ENCODE measurements around the genes PAIP2B, FBXO41 and ALMS1.

DNA sequence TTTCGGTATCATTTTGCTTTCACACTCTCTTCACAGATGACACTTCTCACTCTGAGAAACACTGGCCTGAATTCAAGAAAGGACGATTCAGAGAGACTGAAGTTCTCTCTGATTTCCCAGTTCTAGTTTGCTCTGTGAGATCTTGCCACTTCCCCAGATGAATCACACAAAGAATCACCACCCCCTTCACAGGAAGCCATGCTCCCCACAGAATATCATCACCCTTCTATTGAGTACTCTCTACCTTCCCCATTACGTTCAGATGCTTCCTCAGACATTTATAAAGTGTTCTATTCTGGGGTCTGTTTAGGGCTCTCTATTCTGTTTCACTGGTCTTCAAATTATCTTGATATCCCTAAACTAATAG is 16.1 kb upstream of the CD207 start:
- RRBS, 2 experiments: no CpG with 5 or more reads among the region's 3 CpGs
CAGE:
- cytosol, long polyA minus RNA: no peak
- cytosol, long polyA plus RNA: no peak
- long polyA plus RNA: no peak
- nucleus, long polyA minus RNA: no peak
- nucleus, long polyA plus RNA: no peak

DNA sequence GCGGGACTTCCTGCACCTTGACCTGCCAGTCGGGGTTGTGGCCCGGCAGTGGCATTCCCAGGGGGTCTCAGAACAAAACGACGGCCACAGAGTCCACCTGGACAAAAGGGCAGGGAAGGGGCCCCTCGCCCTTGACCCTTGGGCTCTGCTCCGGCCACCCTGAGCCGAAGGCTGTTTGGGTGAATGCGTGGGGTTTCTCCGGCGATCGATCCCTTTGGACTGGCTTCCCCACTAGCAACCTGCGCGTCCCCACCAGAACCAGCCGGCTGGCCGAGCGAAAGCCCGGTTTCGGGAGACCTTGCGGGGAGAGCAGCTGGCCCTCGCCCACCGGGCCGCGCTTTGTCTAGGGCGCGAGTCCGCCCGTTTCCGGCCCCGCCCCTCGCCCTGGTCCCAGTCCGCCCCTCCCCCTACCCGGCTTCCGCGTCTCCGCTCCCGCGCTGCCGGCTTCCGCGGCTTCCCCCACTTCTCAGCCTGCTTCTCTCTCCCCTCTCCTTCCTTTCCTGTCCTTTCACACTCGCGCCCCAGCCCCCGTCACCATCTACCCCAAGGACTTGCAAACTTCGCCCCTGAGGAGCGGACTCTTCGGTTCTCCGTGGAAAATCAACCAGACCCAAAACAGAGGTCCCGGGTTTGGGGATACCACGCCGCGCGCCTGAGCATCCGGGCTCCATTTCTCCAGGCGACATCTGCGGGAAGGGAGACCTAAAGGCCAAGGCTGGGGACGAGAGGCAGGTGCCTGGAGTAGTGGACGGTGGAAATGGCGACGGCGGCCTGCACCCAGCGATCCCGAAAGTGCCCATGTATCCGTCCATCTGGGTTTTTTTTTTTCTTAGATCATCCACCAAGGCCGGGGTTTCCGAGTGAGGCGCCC is 12.7 kb upstream of the VAX2 start:
- RRBS, 2 experiments: 21 to 26% methylated on average over 27 of the region's 67 CpGs
CAGE:
- cytosol, long polyA minus RNA: no peak
- cytosol, long polyA plus RNA: no peak
- long polyA plus RNA: no peak
- nucleus, long polyA minus RNA: no peak
- nucleus, long polyA plus RNA: no peak

GRCh38 chr2:70901808-70902422 is 1.5 kb downstream of the VAX2 start:
- RRBS, 2 experiments: 2% methylated on average over 8 of the region's 19 CpGs
CAGE:
- cytosol, long polyA minus RNA: no peak
- cytosol, long polyA plus RNA: no peak
- long polyA plus RNA: no peak
- nucleus, long polyA minus RNA: no peak
- nucleus, long polyA plus RNA: no peak

- RRBS, 2 experiments: 0 to 1% methylated on average over 6 of the region's 34 CpGs
CAGE:
- cytosol, long polyA minus RNA: start-site peak on the minus strand at chr2:71130084-71130115, 14 reads
- cytosol, long polyA plus RNA: no peak
- long polyA plus RNA: no peak
- nucleus, long polyA minus RNA: no peak
- nucleus, long polyA plus RNA: no peak
Observed at GRCh38 chr2:71129524-71130168, 383 bp downstream of the MCEE start.

DNA sequence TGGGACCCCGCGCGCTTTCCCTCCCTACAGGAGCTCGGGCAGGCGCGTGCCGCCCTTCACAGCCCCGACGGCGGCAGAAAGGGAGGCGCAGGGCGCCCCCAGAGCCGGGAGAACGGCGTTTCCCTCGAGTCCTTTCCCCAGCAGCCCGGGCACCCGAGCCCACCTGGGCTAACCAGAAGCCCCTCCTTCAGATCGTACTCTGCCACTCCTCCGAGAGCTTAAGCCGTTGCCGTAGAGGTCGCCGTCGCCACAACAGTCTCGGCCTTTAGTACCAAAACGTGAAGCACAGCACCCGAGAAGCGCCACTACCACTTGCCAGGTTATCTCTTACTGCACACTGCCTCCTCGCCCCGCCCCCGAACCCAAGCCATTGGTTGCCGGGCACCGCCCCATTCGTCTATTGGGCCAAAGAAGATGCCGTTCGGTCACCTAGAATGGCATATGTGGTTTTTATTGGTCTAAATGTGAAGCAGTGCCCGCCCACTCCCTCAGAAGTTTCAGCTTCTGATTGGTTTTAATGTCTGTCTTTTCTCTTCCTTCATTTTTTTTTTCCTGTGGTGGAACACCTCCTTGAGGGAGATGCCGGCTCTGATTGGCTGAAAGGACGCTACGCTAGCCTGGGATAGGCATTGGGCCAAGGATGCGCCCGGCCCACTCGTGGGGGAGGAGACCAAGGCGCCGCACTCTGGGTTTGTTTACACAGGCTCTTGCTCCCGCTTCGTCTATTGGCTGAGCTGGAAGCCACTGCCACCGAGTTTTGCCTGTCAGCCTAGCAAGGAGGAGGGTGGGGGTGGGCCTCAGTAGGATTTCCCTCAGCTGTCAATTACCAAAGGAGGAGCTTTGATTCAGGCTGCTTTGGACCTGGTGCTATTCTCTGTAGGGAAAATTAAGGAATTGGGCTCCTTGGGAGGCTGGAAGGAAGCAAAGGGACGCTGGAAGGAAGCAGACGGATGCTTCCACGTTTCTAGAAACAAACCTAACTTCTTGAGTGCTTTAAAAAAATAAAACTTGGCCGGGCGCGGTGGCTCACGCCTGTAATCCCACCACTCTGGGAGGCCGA is at the start of gene PAIP2B:
Gene PAIP2B, minus strand, starts transcription at position 339 of the 1,060 bp plus-strand sequence.
- RRBS, 2 experiments: 6 to 7% methylated on average over 9 of the region's 57 CpGs
CAGE:
- cytosol, long polyA minus RNA: no peak
- cytosol, long polyA plus RNA: start-site peak on the minus strand centred at position 327 of the sequence, 40 bp wide, 58 and 54 reads in 2 replicates
- long polyA plus RNA: start-site peak on the minus strand centred at position 325 of the sequence, 43 bp wide, 33 and 39 reads in 2 replicates
- nucleus, long polyA minus RNA: no peak
- nucleus, long polyA plus RNA: start-site peak on the minus strand centred at position 327 of the sequence, 40 bp wide, 51 and 54 reads in 2 replicates

DNA sequence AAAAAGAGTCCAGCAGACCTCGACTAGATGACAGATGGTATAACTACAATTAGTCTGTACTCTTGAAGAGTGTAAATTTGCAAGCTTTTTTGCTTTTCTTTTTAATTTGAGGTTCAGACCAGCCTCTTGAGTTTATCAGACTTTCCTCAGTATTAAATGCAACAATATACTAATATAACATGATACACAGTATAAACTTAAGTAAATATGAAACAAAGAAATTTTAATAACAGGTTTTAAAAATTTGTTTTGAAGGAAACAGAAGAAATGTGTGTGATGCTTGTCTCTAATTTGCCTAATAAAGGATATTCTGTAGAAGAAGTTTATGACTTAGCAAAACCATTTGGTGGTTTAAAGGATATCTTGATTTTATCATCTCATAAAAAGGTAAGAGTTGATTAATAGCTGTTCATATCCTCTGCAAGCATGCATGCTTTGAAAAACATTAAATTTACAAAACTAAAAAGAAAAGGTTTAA is 64.8 kb upstream of the DYSF start:
- RRBS, 2 experiments: no CpG with 5 or more reads among the region's 1 CpG
CAGE:
- cytosol, long polyA minus RNA: start-site peak on the plus strand centred at position 301 of the sequence, 99 bp wide, 73 reads
- cytosol, long polyA plus RNA: no peak
- long polyA plus RNA: no peak
- nucleus, long polyA minus RNA: start-site peak on the plus strand centred at position 324 of the sequence, 114 bp wide, 30 reads
- nucleus, long polyA plus RNA: no peak

- RRBS, 2 experiments: no CpG with 5 or more reads among the region's 8 CpGs
CAGE:
- cytosol, long polyA minus RNA: no peak
- cytosol, long polyA plus RNA: no peak
- long polyA plus RNA: no peak
- nucleus, long polyA minus RNA: no peak
- nucleus, long polyA plus RNA: no peak
Observed at GRCh38 chr2:71503592-71504259, 37.2 kb downstream of the DYSF start.

DNA sequence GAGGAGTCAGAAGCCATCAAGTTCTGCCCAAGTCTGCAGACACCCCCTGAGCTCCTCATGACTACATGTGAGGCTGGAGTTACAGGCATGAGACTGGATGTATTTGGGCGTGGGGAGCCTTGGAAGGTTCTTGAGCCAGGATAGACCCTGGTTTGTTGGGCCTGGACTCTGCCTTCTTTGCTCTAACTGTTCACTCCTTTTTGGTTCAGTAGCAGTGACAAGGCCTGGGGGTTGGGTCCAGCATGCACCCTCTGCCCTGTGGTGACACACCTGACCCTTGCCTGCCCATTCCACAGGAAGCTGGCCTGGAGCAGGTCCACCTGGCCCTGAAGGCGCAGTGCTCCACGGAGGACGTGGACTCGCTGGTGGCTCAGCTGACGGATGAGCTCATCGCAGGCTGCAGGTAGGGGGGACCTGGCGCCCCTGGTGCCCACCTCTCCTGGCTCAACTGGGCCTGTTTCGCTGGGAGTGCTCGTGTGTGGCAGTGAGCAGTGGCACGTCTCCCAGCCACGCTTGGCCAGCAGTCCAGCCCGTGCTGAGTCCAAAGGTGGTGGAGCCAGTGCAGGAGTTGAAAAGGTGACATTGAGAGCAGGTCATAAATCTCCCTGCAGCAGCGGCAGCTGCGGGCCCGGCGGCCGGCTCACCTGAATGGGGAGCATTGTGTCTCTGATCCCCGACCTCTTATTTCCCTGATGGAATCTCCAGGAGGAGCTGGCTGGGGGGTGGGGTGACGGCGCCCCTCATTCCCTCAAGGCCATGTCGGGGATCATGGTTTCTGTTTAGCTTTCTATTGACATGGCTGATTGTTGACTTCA is 89.4 kb downstream of the DYSF start:
- RRBS, 2 experiments: no CpG with 5 or more reads among the region's 22 CpGs
CAGE:
- cytosol, long polyA minus RNA: start-site peak on the plus strand centred at position 312 of the sequence, 51 bp wide, 12 reads
- cytosol, long polyA plus RNA: no peak
- long polyA plus RNA: no peak
- nucleus, long polyA minus RNA: no peak
- nucleus, long polyA plus RNA: no peak

GRCh38 chr2:71703956-71704606 is 237.6 kb downstream of the DYSF start:
- RRBS, 2 experiments: no CpG with 5 or more reads among the region's 9 CpGs
CAGE:
- cytosol, long polyA minus RNA: no peak
- cytosol, long polyA plus RNA: no peak
- long polyA plus RNA: no peak
- nucleus, long polyA minus RNA: no peak
- nucleus, long polyA plus RNA: no peak

- RRBS, 2 experiments: no CpG with 5 or more reads among the region's 6 CpGs
CAGE:
- cytosol, long polyA minus RNA: no peak
- cytosol, long polyA plus RNA: no peak
- long polyA plus RNA: no peak
- nucleus, long polyA minus RNA: no peak
- nucleus, long polyA plus RNA: no peak
Observed at GRCh38 chr2:72153678-72153958, 6.0 kb upstream of the CYP26B1 start.

DNA sequence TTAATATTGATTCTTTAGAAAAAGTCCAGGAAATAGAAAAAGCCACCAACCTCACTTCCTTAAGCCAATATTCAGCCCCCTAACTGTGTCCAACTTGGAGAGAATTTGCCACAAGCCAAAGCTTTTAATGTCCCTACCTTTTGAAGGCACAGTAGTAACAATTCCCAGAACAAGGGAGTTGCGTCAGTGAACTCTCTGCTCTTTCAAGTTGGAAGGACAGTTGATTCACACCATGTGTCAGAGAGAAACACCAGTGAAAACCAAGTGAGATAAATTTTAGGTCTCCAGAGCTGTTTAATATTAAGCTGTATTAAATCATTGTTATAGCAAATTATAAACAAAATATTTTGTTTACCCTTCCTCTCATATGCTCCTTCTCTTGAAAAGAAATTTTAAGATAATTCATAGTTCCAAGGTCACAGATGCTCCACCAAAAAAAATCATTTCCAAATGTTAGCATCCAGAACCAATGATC is 66.0 kb downstream of the EXOC6B start:
- RRBS, 2 experiments: no CpG with 5 or more reads among the region's 1 CpG
CAGE:
- cytosol, long polyA minus RNA: no peak
- cytosol, long polyA plus RNA: no peak
- long polyA plus RNA: no peak
- nucleus, long polyA minus RNA: no peak
- nucleus, long polyA plus RNA: no peak

- RRBS, 2 experiments: 3 to 5% methylated on average over 36 to 44 of the region's 67 CpGs
CAGE:
- cytosol, long polyA minus RNA: no peak
- cytosol, long polyA plus RNA: no peak
- long polyA plus RNA: no peak
- nucleus, long polyA minus RNA: no peak
- nucleus, long polyA plus RNA: no peak
Observed at GRCh38 chr2:72915813-72916484, 1.4 kb upstream of the EMX1 start.

DNA sequence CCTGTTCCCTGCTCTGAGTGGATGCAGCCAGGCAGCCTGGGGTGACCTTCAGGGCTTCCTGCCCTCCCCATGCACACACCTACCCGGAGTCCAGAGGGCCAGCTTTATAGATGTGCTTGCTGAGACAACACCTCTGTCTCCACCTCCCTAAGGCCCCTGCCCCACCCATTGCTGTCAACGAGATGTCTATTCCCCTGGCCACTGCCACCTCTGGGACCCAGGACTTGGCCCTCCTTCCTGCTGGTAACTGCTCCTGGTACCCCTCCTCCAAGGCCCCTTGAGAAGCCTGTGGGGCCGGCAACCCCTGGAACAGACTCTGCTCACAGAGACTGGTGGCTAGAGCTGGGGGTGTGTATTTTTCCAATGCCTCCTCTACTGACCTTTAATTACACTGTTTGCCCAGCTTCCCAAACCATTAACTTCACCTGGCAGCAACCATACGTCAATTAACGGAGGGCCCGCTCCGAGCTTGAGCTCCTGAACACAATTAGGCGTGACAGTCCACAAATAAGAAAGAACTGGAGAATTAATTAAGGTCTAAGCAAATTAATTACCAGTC is 66.3 kb downstream of the EMX1 start:
- RRBS, 2 experiments: no CpG with 5 or more reads among the region's 8 CpGs
CAGE:
- cytosol, long polyA minus RNA: no peak
- cytosol, long polyA plus RNA: no peak
- long polyA plus RNA: no peak
- nucleus, long polyA minus RNA: no peak
- nucleus, long polyA plus RNA: no peak

DNA sequence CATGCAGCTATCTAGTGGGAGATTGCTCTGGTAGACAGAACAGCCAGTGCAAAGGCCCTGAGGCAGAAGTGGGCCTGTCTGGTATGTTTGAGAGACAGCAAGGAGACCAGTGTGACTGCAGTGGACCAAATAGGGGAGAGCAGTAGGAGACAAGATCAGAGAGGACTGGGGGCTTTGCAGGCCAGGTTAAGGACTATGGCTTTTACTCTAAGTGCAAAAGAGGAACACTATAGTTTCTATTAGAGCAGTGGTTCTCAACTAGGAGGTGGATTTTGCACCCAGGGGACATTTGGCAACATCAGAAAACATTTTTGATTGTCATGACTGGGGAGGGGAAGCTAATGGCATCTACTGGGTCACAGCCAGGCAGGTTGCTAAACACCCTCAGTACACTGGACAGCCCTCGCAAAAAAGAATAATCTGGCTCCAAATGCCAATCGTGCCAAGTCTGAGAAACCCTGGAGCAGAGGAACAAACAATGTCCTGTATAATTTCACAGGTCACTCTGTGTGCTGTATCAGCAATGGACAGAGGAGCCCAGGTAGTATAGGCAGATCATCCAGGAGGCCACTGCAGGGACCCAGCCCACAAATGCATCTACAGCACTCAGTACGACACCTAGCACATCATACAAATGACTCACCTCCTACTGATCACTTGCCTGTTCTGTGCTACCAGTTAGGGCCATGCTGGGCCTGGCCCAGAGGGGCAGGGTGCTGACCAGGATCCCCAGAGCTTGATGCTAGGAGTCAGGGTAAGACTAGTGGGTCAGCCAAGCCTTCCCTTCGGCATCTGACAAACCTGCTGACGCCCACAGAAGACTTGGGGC is 37.8 kb downstream of the SFXN5 start:
- RRBS, 2 experiments: no CpG with 5 or more reads among the region's 5 CpGs
CAGE:
- cytosol, long polyA minus RNA: no peak
- cytosol, long polyA plus RNA: no peak
- long polyA plus RNA: no peak
- nucleus, long polyA minus RNA: no peak
- nucleus, long polyA plus RNA: no peak

- RRBS, 2 experiments: no CpG with 5 or more reads among the region's 11 CpGs
CAGE:
- cytosol, long polyA minus RNA: no peak
- cytosol, long polyA plus RNA: no peak
- long polyA plus RNA: no peak
- nucleus, long polyA minus RNA: no peak
- nucleus, long polyA plus RNA: no peak
Observed at GRCh38 chr2:73069827-73070374, 1.6 kb downstream of the SFXN5 start.

GRCh38 chr2:73110637-73111334 is 2.0 kb downstream of the RAB11FIP5 start:
- RRBS, 2 experiments: no CpG with 5 or more reads among the region's 3 CpGs
CAGE:
- cytosol, long polyA minus RNA: no peak
- cytosol, long polyA plus RNA: no peak
- long polyA plus RNA: no peak
- nucleus, long polyA minus RNA: no peak
- nucleus, long polyA plus RNA: no peak

DNA sequence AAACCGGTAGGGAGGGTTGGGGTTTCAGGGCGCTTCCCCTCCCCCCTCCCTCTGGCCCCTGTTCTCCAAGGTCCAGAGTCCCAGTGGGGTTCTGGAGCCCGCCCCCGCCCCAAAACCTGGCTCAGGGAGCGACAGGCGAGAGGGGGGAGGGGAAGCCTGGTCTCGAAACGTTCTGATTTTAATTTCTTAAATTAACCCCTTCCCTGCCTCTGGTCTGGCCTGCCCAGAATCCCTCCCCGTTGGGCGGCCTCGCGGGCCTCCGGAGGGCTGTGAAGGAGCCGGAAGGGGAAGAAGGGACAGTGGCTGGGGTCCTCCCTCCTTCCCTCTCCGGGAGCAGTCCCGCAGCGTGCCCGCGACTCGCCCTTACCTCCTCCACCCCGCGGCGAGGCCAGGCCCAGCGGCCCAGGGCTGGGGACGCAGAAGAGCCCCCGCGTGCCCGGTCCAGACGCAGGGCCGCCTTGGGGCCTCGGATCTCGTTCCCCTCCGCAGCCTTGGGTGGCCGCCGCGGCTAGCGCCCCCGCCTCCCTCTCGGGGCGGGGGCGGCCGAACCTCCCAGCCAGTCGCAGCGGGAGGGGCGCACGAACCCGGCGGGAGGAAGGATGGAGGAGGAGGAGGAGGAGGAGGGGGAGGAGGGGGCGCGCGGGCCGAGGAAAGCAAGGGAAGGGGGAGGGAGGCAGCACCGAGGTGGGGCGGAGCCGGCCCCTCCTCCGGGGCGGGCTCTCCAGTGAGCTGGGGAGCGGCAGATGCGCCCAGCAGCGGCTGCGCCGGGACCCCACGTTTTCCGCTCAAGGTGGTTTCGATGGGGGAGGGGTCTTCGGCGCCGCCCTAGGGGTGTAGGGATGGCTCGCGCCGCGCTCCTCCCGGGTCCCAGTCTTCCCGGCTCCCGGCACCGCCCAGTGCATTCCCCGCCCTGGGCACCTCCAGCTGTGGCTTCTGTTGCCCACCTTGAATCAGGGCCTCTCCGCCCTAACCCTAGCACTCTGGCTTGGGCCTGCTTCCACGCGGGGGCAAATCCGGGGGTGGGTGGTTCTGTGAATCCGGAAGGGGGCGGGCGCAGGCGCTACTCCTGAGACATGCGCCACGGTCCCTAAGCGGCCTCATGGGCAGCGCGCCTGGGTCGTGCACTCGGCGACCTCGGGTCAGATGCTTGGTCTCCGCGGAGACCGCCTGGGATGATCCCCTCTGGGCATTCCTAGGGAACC is at the start of gene FBXO41:
Gene FBXO41, minus strand, starts transcription at position 686 of the 1,202 bp plus-strand sequence.
- RRBS, 2 experiments: 1 to 2% methylated on average over 22 to 28 of the region's 97 CpGs
CAGE:
- cytosol, long polyA minus RNA: no peak
- cytosol, long polyA plus RNA: no peak
- long polyA plus RNA: start-site peak on the plus strand centred at position 726 of the sequence, 33 bp wide, 12 and 14 reads in 2 replicates
- nucleus, long polyA minus RNA: no peak
- nucleus, long polyA plus RNA: start-site peak on the minus strand centred at position 531 of the sequence, 128 bp wide, 22 and 22 reads in 2 replicates

DNA sequence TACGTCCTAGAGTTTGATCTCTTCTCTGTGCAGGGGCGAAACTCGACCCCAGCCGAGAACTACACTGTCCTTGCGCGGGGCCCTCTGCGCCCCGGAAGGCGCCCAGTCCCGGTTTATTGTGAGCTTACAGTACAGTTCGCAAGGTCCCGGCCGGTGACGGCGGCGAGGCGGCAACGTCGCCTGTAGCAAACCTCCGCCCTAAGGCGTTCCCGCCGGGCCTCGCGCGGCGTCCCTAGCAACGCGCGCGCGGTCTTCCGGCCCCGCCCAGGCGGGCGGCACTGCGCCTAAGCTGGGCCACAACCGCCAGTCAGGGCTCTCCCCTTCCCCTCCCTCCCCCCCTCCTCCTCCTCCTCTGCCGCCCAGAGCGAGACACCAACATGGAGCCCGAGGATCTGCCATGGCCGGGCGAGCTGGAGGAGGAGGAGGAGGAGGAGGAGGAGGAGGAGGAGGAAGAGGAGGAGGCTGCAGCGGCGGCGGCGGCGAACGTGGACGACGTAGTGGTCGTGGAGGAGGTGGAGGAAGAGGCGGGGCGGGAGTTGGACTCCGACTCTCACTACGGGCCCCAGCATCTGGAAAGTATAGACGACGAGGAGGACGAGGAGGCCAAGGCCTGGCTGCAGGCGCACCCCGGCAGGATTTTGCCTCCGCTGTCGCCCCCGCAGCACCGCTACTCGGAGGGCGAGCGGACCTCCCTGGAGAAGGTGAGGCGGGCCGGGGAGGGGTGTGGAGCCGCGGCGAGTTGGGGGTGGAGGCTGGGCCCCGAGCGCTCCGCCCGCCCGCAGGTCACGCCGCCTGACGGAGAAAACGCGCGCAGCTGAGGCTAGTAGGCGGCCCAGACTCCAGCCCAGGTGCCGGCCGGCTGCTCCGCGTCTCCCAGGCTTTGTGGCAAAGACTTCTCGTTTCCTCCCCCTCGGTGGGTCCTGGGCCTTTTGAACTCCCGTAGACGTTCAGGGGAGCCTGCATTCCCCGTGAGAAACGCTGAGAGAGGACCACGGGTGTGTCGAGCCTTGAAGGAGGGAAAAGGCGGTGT is at the start of gene ALMS1:
Gene ALMS1, plus strand, starts transcription at position 345 of the 1,030 bp plus-strand sequence.
- RRBS, 2 experiments: 1% methylated on average over 29 to 32 of the region's 98 CpGs
CAGE:
- cytosol, long polyA minus RNA: start-site peak on the plus strand centred at position 557 of the sequence, 46 bp wide, 37 reads
- cytosol, long polyA plus RNA: no peak
- long polyA plus RNA: no peak
- nucleus, long polyA minus RNA: no peak
- nucleus, long polyA plus RNA: no peak

DNA sequence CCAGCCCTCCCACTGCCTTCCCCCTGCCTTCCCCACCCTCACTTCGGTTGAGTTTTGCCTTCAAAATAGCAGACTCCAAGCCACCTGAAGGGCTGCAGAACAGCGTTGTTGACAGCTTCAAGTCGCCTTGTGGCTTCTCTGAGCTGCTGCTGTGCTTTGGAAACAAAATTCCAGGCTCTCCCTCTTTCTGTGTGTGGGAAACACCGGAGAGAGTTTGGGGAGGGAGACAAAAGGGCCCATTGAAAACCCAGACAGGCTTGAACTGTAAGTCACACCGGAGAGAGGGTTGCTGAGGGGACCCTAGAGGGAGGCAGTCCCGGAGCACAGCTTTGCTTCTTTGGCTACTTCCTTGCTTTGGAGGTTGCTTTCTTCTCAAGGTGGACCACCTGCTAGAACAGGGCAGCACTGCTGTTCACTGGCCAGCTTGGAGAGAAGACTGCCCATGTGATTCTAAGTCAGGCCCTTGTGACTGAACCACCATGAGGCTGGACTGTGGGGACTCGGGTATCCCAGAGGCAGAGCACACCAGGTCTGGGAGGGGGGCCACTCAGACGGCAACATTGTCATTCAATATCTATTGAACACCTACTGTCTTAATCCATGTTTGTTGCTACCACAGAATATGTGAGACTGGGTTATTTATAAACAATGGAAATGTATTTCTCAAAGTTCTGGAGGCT is 4.4 kb downstream of the ACTG2 start:
- RRBS, 2 experiments: 20 to 29% methylated on average over 2 of the region's 8 CpGs
CAGE:
- cytosol, long polyA minus RNA: no peak
- cytosol, long polyA plus RNA: no peak
- long polyA plus RNA: no peak
- nucleus, long polyA minus RNA: no peak
- nucleus, long polyA plus RNA: no peak

DNA sequence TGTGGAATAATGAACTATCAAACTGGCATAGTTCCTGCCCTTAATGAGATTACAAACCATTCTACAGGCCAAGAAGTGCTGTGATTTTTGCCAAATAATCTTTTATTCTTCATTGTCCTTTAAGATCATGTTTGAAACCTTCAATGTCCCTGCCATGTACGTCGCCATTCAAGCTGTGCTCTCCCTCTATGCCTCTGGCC is 16.0 kb downstream of the ACTG2 start:
- RRBS, 2 experiments: no CpG with 5 or more reads among the region's 2 CpGs
CAGE:
- cytosol, long polyA minus RNA: no peak
- cytosol, long polyA plus RNA: no peak
- long polyA plus RNA: no peak
- nucleus, long polyA minus RNA: no peak
- nucleus, long polyA plus RNA: no peak

Data from HepG2 (cell line).